HT-29 (cell line): Measurements from ENCODE around the gene PPP2R1B.

DNA sequence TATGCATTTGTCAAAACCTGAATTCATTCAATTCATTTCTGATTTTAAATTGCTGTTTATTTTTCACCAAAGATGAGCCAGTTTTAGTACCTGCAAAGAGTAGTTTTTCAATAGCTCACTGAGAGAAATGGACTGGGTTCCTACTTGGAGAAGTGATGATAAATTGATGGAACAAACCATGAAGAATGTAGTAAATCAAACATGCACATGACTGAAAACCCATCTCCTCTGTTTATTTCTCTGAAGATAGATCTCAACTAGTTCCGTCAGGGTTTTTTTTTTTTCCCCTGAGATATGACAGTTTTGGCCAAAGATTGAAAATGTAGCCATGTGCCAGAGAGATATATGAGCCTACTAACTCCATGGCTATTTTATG lies 239.6 kb downstream of the DDX10 start:
- RAMPAGE, long total RNA, result no peak

DNA sequence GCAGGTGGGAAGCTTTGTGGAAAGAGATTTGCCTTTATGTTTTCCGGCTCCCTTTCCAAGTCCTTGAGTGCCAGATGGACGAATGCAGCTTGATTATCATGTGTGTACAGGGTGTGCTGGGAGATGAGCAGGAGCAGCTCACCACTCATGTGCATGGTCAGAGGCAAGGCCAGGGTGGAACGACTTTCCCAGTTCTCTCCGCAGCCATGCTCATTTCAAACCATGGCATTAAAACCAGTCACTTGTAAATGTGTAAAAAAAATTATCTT lies 310.9 kb downstream of the DDX10 start:
- RAMPAGE, long total RNA, result no peak

DNA sequence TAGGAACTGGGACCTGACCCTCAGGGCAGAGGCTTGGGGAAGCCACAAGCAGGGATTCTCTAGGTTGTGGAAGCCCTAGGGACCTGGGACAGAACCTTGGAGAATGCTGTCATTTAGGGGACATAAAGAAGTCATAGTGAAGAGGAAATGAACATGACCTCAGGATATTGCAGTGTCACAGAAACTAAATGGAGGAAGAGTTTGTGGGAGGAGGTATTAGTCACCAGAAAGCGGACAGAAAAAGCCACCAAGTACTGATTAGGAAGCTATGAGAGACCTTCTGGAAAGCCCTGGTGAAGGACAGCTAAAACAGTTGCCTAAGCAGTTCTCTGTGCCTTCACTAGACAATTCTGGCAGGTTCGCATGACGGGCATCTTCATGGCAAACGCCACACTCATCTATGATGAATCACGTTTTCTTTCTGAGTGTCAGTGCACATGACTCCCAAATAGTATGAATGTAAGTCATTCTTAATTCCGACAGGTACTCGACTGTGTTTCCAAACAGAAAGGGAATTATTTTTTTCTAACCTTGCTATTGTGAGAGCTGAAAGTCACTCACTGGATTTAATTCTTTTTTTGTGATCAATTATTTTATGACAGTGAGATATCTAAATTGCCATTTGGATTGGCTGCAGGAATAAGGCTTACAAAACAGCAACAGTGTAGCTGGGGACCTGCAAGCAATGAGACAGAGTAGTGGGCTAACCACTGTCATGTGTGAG lies 325.9 kb downstream of the C11orf87 start:
- RAMPAGE, long total RNA, result no peak

GRCh38 chr11:110123915-110125028 lies 31.1 kb downstream of the ZC3H12C start:
- RAMPAGE, long total RNA, result no peak

DNA sequence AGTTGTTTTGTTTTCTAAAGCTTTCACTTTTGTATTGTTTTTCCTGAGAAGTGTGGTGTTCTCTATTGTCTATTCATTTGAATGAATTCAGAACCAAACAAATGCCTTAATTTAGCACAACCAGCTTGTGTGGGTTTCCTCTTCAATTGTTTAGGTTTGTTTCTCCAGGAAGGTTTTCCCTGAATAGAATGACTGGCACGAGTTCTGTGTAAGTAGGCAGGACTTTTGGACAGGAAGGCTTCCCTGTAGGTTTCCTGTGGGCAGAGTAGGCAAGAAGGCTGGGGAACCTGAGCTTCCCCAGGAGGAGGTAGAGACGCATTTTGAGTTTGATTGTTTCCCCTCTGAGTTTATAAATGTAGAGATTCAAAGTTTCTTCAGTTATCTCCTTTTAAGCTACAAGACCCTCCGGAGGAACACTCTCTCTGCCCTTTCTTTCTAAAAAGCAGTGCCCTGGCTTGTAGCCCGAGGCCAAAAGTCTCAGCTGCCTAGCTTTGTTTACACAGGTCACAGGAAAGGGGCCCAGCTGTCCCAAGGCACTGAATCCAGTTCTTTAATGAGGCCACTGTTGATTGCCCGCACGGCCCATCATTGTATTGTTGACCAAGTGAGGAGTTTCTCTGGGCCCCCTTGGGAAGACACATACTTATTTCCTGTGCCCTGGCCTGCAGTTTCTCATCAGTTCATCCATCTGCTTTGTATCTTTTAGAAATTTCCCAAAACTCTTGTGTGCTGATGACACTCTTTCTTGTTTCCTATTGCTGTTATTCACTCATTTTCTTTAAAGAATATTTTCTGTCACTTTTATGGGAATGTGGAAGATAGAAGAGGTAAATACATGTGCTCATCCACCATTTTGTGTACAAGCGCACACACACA lies 66.6 kb upstream of the FDX1 start:
- RAMPAGE, long total RNA, result no peak

DNA sequence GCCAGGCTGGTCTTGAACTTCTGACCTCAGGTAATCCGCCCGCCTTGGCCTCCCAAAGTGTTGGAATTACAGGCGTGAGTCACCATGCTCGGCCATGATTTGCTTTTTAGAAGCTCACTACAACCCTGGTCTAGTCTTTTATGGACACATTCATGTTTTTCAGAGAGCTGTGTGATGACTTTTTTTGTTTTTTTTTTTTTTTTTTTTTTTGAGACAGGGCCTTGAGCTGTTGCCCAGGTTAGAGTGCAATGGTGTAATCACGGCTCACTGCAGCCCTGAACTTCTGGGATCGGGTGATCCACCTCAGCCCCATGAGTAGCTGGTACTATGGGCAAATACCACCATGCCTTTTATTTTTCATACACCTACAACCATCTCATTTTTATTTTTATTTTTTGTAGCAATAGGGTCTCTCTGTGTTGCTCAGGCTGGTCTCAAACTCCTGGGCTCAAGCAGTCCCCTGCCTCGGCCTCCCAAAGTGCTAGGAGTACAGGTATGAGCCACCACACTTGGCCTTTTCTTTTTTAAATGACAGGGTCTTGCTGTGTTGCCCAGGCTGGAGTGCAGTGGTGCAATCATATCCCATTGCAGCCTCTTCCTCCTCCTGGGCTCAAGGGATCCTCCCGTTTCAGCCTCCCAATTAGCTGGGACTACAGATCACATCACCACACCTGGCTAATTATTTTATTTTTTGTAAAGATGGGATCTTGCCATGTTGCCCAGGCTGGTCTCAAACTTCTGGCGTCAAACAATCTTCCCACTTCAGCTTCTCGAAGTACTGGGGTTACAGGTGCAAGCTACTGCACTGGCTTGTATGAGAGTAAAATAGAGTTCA lies 5.0 kb downstream of the FDX1 start:
- RAMPAGE, long total RNA, result no peak

- RAMPAGE, long total RNA, result no peak
Measured at GRCh38 chr11:111309982-111310562, 11.7 kb downstream of the POU2AF3 start.

DNA sequence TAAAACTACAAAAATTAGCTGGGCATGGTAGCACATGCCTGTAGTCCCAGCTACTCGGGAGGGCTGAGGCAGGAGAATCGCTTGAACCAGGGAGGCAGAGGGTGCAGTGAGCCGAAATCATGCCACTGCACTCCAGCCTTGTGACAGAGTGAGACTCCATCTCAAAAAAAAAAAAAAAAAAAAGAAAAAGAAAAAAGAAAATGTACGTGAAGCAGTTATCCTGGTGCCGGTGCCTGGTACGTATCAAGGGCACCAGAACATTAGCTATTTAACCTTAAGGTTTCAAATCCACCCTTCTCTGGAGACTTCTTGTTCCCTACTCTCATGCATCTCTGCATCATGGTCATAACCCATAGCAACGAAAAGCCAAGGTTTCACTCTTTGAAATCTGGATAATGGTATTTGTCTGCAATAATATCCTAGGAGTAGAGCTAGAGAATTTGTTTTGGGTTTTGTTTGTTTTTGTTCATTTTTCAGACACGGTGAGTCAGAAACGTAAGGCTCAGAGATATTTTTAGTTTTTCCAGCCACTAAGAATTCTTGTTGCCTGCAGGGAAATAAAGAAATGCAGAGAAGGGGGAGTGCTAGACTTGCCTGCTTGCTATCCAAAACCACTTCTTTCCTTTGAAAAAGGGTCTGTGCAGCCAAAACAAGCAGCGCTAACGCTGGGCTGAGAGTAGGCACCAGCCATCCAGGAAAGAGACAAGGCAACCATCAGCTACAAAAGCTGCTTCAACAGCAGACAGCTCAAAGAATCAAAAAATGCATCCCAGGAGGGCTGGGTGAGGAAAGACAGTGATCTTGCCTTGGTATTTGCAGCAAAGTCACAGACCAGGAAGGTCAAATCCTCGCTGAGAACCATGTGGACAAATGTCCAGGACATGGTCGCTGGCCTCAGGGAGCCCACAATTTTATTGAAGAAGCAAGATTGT lies 25.9 kb downstream of the POU2AF3 start:
- RAMPAGE, long total RNA, result no peak

- RAMPAGE, long total RNA, result no peak
Measured at GRCh38 chr11:111334404-111335045, 36.2 kb downstream of the POU2AF3 start.

- RAMPAGE, long total RNA, result no peak
Measured at GRCh38 chr11:111352994-111354034, 25.8 kb downstream of the POU2AF1 start.

DNA sequence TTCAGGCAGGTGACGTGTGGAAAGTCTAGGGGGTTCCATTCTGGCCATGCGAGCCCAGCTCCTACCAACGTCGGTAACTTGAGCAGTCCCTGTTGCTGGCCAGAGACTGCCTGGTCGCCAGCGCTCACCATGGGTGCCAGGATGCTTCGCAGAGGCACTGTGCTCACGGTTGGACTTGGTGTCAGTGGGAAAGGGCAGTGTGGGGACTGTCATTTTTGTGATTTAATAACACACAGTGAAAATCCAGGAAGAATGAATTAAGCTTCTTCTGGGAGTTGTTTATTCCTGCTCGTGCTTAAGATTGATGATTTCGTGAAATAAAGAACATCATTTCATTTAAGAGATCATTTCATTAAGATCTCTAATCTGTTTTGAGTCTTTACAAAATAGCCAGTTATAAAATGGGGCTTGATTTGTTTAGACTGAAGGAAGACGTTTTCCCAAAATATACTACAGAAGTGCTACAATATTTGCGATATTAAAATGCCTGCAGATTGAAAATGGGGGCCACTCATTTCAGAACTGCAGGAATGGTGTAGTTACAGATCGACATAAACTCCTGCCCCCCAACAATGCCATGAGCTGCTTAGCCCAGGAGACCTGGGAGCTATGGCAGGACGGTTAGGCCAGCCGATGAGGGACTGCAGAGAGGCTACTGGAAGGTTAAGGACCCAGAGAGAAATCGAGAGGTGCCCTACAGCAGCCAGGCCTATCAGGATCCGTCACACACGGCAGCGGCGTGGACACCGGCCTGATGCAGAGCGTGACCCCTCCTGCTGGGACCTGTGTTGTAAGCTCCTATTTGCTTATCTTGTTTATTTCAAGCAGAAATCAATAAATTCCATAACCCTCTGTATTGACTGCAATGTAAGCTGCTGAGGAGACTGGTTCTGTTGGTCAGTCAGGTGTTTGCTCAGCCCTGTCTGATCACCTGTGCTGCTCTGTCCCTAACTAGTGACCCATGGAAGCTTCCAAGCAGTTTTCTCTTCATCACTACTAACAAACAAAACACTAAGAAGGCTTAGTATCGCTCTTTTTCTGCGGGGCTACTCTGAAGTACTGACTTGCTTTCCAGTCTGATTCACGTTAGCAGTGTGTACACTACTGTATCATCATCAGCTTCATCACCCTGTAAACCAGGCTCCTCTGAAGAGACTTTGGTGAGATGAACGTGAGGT lies 40.1 kb downstream of the PPP2R1B start:
- RAMPAGE, long total RNA, result no peak

DNA sequence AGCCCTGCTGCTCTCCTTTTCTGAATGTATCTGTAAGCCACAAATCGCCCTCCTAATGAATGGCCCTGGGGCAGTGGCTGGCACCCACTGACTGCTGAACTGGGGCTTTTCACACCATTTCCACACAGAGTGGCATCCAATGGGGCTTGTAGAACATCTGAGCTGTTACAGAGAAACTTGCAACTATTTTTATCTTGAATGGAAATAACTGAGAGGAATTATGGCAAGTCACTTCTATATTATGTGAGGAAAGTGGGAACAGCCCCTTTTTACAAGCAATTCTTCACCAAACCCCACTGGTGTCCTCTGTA lies 29.4 kb downstream of the PPP2R1B start:
- RAMPAGE, long total RNA, result no peak

GRCh38 chr11:111766238-111767084 lies at the start of gene PPP2R1B:
Gene PPP2R1B (minus strand): TSS chr11:111766389.
- RAMPAGE, long total RNA, result no peak

DNA sequence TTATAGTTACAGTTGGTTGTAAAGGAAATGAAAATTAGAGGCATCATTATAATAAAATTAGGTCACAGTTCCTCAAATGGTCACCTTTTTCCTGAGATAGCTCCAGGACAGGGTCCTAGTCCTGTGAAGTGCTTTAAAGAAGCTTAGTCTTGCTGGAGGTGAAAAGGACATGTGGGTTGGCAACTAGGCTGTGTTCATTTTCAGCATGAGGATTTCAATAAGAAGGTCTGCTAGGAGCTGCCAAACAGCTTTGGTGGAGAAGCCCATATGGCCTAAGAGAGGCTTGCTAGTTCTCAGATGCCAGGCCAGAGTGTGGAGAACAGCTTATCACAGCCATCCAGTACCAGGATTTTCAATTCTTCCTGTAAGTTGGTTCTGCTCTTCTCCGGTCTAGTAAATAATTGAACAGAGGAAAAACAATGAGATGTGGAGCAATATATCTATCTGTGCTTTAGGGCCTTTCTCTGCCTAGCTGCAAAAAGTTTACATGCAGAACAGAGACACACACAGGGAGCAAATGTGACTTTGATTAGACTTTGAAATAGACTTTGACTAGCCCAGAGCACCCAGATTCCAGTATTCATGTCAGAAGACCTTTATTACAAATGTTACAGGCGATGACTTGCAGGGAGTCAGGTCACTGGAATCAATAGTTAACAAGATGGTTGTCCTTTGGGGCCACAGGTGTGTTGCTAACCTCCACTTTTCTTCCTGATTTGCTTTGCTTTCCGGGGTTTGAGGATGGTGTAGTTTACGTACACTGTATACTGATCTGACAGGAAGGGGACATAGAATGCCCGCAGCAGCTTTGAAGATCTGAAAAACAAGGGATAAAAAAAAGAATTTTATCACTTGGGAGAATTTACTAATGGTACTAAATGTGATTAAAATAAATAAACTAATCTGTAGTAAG lies 19.8 kb upstream of the PPP2R1B start:
- RAMPAGE, long total RNA, result no peak

GRCh38 chr11:111913379-111913909 lies 910 bp downstream of the HSPB2 start:
- RAMPAGE, long total RNA, result no peak

- RAMPAGE, long total RNA, result no peak
Measured at GRCh38 chr11:111922718-111923111, 4.0 kb downstream of the C11orf52 start.

- RAMPAGE, long total RNA, result no peak
Measured at GRCh38 chr11:111927408-111927748, 8.7 kb downstream of the C11orf52 start.

GRCh38 chr11:111944000-111944634 lies 7.0 kb downstream of the DIXDC1 start:
- RAMPAGE, long total RNA, result no peak

- RAMPAGE, long total RNA, result no peak
Measured at GRCh38 chr11:111984893-111985568, 40.2 kb upstream of the DLAT start.

- RAMPAGE, long total RNA, result no peak
Measured at GRCh38 chr11:112016911-112017430, 8.2 kb upstream of the DLAT start.